ENCODE data around the gene RGS10.

DNA sequence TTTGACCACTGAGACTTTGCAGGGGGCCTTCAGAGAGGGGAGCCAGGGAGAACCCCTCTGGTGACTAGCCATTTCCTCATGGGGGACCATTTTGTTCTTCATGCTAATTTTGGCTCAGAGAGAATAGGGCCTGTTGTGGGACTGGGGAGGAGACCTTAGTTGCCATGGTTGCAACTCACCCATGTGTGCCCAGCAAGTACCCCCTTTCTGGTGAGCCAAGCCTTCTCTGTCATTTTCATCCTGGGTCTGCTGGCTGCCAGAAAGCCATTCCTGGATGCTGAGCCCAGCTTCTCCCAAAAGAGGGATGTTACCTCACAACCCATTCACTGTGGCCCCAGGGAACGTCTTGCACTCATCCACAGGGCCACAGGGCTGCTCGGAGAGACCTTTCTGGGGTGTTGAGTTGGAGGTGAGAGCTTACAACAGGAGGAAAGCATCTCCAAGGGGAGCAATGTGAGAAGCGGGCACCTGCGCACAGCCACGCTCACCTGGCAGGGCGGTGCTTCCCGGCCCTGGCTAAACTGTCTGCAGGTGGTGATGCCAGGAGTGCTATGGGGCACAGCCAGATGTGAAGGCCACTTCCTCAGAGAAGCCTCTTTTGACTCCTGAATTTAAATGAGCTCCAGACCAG lies 121.0 kb downstream of the GRK5 start:
- RAMPAGE, long total RNA = no peak
- RRBS = no CpG with 5 or more reads among the region's 7 CpGs

- RAMPAGE, long total RNA = no peak
- RRBS = 29% methylated on average over 5 of the region's 21 CpGs
These were observed 163.7 kb downstream of the GRK5 start for GRCh38 chr10:119370890-119371643.

- RAMPAGE, long total RNA = no peak
- RRBS = no CpG with 5 or more reads among the region's 23 CpGs
These were observed 128.5 kb downstream of the RGS10 start for GRCh38 chr10:119413779-119414663.

DNA sequence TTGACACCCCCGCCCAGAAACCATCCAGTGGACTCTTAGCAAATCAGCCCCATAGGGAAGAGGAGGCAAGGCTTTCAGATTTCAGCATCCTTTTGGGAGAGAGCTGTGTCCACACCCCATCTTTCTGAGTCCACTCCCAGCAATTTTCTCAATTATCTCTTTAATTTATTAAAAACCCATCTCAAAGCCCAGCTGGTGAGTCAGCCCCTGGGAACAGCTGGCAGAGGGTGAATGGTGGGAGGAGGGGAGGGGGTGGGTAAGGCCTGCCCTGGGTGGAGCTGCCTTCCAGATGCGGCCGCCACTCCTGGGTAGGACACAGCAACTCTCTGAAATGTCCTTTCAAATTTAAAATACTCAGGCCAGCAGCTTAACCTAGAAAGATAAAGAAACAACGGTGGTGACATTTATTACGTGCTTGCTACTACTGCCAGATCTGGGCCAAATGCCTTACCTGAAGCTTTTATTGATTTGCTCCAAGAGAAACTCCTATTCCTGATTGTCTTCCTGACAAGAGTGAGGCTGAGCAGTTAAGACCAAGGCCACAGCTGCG lies 120.5 kb downstream of the RGS10 start:
- RAMPAGE, long total RNA = no peak
- RRBS = no CpG with 5 or more reads among the region's 6 CpGs

DNA sequence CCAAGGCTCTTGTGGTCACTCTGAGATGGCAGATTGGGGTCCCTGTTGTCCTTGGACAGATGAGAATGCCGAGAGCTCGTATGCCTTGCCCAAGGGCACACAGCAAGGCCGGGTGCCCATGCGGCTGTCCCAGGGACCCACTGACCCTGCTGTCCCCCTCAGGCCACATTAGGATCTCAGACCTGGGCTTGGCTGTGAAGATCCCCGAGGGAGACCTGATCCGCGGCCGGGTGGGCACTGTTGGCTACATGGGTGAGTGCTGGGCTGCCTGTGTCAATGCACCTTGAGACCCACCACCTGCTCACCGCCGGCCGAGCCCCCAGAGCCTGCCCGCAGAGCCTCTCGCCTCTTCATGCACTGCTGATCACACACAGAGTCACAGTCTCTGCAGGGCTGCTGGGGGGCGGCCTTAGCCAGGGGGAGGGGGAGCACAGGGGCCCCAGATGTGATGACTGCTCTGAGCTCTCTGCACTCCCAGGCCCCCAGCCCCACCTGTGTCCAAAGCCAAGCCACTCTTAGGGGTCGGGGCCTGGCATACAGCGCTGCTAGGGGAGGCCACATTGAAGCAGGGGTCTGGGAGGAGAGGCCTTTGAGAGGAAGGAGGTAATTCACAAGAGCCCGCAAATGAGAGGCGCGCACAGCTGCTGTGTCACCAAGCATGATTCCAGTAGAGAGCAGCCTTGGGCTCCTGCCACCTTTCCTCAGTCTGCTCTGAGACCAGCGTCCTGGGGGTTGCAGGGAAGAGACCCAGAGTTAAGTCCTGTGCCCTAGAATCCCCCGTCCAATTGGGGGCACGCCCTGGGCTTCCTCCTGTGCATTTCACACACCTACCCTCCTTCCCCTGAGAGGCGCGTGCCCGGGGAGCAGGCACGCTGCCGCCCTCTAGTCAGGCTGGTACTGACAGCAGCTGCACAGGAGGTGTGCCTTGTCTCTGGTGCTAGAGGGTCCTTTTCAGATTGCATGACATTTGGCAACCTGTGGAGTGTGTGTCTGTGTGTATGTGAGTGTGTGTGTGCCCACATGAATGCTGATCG lies 100.4 kb downstream of the RGS10 start:
- RAMPAGE, long total RNA = no peak
- RRBS = 9% methylated on average over 3 of the region's 28 CpGs

DNA sequence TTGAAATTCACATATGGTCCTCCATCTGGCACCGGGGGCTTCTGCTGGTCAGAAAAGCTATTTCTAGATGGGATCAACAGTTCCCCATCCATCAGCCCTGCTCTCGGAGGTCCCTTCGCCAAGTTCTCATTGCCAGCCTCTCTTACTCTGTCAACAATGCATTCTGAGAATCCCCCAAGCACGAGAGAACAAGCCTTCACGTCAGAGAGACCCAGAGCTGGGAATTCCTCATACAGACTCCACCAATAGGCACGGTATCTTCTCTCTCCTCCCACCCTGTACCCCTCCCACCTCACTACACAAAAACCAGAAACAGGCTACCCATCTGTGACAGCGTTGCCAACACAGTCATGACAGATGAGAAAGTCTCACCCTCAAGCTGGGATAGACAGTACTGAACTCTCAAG lies 15.7 kb downstream of the RGS10 start:
- RAMPAGE, long total RNA = no peak
- RRBS = no CpG with 5 or more reads among the region's 7 CpGs

DNA sequence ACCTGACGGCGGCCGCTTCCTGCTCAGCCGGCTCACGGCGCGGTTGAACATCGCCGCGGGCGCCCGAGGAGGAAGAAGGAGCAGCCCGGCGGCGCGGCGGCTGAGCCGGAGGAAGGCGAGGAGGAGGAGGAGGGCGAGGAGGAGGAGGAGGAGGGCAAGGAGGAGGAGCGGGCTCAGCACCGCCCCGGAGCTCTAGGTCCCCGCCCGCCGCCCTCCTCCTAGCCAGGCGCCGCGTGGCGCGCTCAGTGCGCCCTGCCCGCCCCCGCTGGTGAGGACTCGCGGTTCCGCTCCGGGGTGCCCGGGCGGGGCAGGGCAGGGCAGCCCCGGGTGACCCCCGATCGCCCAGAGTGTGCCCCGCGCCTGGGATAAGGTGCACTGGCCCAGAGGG lies at the start of gene RGS10:
Gene RGS10, minus strand, starts transcription at position 132 of the 388 bp plus-strand sequence.
- RAMPAGE, long total RNA = start-site peak on the minus strand centred at position 102 of the sequence, 56 bp wide, 297 and 410 reads in 2 replicates
- RRBS = under 1% methylated on average over 30 of the region's 45 CpGs

DNA sequence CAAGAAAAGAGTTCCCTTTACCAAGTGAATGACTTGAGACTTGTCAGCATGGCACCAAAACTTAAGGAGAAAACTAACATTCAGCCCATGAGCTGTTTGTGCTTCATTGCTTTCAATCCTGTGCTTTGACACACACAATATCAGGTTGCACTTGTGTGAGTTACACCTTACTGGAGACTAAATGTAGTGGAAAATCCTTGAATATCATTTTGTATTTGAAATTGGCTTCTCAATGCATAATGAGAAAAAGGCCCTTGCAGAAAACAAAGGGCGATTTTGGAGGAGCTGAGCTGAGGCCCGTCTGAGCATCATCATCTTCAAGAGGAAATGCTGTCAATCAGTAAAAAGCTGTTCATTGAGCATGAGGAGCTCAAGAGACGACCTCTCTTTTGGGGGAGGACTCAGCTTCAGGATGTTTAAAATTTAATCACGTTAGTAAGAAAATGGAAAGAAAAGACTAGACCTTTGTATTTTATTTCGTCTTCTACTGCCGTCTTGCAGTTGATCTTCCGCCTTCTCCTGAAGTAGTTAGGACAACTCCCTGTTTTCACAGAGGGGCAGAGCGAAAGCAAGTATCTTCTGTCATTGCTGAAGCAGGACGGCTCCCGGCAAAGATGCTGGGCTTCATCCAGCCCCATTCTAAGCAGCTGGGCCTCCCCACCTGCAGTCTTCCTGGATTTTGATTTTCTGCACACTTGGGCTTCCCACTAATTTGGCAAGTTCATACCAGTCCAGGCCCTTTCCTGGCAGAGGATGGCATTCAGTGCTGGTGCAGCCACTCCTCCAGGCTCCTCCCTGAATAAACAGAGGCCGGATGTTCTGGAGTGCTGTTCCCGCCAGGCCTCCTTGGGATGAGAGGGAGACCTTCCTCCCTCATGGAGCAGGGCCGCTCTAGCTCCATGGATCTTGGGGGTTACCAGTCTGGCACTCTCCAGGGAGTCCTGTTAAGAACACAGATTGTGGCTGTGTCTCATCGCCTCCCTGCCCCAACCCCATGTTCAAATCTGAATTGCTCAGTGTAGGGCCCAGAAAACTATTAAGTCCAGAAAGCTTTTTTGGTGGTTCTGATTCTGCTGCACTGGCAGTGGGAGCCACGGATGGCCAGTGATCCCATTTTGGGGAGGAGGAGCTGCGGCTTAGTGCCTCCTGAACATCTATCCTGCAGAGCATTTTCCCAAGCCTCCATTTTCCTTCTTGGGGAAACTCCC lies 3.2 kb downstream of the BAG3 start:
- RAMPAGE, long total RNA = no peak
- RRBS = no CpG with 5 or more reads among the region's 16 CpGs

GRCh38 chr10:119847460-119847826 lies 25.2 kb downstream of the MCMBP start:
- RAMPAGE, long total RNA = no peak

GRCh38 chr10:119852788-119853377 lies 19.8 kb downstream of the MCMBP start:
- RAMPAGE, long total RNA = no peak
- RRBS = no CpG with 5 or more reads among the region's 6 CpGs

DNA sequence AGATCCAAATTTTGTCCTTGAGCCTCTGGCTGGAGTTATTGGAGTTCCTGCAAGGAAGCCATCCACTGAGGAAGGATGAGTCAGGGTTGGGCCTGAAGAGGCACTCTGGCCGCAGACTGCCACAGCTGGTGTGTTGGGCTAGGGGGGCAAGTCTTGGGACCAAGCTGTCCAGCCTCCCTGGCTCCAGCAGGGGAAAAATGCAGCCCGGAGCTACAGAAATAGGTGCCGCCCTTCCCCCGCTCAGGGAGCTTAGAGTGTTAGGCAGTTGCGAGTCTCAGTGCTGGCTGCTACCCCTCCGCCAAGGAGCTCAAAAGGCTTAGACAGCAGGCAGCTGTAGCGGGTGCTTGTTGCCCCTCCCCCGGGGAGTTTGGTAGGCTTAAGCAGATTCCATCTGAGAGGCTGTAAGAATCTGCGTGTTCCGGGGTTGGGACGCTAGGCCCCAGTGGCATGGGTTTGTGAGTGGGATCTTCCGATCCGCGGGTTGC lies 235.2 kb downstream of the SEC23IP start:
- RAMPAGE, long total RNA = no peak
- RRBS = 20% methylated on average over 2 of the region's 14 CpGs

DNA sequence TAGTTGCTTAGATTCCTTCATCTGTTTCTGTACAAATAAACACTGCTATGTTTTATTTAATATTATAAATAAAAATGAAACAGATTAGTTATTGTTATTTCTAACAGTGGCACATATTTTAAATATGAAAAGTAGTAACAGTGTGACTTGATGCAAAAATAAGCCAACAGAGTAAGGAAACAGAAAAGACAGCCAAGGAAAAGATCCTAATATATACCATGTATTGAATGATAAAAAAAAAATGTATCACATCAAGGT lies 169.7 kb upstream of the WDR11 start:
- RAMPAGE, long total RNA = no peak

DNA sequence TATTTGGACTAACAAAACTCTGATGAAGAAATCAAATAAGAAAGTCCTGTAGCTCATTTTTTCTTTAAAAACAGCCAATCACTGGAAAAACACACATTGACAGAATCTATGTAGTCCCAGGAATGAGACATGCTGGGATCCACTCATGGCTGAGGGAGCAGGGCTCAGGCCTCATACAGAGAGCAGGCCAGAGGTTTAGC lies 13.0 kb upstream of the WDR11 start:
- RAMPAGE, long total RNA = no peak

DNA sequence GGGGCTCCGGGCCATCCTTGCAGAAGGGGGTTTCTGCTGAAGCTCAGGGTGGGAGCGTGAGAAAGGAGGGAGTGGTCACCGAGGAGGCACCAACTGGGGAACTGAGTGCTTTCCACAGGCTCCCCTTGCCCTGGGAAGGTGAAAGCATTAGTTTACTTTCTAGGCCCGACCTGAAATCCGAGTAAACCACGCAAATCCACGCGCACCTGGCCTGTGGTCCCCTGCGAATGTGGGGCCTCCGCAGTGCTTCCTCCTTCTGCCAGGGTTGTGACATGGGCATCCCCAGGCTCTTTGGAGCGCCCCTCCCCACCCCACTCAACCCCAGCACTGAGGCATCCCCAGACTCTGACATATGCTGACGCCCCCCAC lies 129.0 kb downstream of the WDR11 start:
- RAMPAGE, long total RNA = no peak
- RRBS = 5% methylated on average over 1 of the region's 12 CpGs

DNA sequence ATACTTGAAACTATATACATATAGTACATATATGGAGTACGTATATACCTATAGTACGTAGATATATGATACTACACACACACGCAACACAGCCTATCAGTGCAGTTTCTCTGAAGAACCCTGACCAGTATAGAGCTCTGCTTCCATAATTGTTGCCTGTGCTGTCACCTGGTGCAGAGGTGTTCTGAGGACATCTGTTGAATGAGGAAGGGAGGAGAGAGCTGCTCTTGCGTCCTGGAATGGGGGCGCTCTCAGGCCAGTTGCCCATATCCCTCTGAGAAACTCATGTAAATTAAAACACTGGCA lies 315.2 kb downstream of the FGFR2 start:
- RAMPAGE, long total RNA = no peak
- RRBS = no CpG with 5 or more reads among the region's 5 CpGs

DNA sequence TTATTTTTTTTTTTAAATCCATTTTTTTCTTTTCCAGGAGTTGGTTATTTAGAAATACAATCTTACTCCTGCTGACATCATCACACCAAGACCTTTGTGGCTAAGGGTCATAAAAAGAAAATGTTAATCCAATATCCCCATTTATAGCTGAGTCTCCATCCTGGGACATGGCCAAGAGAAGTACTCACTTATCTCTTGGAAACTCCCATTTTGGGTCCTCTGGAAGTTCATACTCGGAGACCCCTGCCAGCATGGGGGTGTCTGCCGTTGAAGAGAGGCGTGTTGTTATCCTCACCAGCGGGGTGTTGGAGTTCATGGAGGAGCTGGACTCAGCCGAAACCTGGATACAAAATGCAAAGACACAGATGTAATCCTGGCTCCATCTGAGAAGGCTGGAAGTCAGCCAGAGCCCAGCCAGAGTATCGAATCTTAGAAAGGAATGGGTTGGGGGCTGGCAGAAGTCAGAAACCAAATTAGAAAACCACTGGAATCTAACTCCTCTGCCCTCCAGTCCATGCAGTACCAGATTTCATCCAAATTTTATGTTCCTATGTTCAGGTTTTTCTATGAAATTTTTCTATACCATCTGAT lies 94.5 kb downstream of the FGFR2 start:
- RAMPAGE, long total RNA = no peak
- RRBS = no CpG with 5 or more reads among the region's 6 CpGs

DNA sequence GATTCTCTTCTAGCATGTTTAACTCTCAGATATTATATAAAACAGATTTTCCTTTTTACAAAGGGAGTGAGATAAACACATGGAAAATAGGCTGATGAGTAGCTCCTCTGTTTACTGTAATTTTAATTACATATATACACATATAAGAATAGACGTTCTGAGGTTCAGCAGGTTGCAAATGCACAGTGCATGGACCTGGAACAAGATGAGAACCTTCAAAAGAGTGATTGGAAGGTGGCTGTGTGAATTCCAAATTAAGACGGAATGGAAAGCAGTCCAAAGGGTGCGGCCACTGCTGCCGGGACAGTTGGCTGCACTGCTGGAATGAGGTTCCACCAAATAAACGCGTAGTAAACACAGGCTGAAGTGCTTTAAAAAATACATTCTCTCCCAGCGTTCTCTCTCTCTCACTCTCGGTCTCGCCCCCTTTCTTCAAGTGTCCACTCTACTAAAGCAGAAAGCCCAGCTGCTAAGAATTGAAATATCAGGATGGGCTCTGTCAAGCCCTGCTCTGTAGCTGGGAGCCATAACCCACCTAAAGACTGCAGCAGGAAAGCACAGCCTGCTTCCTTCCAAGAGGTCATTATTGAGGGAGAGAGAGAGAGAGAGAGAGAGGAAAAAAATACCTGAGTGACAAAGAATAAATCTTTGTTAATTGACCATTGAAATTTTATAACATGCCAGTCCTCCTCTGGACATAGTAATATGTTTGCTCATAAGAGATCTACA lies 73.0 kb downstream of the FGFR2 start:
- RAMPAGE, long total RNA = no peak
- RRBS = no CpG with 5 or more reads among the region's 9 CpGs

DNA sequence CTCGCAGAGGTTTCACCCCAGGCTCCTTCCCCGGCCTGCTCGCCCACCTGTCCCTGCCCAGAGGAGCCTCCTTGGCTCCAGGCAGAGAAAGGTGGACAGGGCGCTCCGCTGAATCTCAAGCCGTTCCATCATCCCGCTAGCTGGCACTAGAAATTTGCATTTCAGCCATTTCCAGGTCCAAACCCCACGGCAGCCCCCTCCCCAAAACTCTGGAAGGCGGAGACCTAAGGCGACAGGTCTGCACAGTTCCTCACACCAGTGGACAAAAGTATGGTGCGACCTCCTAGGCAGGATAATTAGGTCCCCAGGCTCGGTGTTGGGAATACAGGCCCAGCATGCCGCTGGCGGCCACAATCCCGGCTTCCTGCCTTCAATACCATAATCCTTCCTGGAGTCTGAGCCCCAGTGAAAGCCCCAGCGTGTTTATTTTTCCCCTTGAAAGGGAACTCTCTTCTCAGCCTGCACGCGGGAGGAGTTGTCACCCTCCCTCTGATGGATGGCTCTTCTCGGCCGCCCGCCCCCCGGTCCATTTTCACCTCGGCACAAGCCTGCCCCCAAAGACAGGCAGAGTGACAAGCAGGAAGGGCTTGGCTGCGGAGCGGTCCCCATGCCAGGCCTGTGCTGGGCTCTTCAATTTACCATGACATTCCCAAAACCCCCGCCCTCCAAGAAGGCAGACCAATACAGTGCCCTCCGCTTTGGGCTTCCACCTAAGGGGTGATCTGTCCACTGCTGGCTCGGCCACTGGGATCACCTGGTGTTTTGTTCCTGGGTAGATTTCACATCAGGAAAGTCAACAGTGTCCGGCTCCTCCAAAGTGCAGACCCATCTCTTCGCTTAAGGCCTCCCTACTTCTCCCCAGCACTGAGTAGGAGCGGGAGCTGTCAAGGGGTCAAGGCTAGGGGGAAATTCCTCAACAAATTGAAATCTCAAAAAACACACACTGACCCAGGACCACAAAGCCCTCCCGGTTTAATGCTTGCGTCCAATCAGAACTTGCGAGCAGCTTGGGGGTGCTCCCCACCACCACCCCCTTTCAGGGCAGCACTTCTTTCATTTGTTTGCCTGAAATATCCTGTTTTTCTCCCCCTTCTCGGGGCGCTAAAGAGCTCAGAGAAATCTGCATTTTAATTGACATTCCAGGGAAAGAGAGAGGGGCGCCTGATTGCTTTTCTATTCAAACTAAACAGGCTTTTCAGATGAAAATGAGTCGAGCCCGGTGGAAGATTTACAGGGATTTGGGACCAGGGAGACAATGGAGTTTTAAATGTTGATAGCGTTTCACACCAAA lies 2.1 kb downstream of the FGFR2 start:
- RAMPAGE, long total RNA = no peak
- RRBS = no CpG with 5 or more reads among the region's 40 CpGs

DNA sequence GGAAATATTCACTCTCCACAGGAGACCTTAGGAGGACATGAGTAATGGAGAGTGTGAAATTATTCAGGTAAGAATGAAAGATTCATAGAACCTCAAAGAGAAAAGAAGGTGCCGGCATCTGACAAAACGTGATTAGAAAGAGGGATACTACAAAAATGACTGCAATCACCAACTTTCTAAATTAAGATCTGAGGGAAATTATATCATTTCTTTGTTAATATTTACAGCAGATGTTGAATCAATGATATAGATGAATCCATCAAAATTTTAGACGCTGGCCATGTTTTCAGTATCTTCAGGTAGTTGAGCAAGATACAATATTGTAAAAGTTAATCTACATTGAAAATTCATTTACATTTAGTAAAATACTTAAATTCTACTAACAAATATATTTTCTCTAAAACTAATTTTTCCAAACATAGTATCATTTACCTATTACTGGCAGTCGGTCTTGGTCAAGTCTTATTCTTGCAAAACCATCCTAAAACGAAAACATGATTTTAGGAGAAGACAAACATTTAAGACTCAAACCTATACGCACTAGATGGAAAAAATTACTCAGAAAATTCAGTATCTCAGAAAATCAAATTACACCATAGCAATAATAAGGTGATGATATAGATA lies 15.0 kb downstream of the NSMCE4A start:
- RAMPAGE, long total RNA = no peak
- RRBS = no CpG with 5 or more reads among the region's 6 CpGs

- RAMPAGE, long total RNA = no peak
- RRBS = no CpG with 5 or more reads among the region's 4 CpGs
These were observed 9.9 kb downstream of the NSMCE4A start for GRCh38 chr10:121965097-121965554.

Measured in kidney epithelial cell (primary cell).